ENCODE measurements around the genes MUC20 and ZDHHC19.

GRCh38 chr3:195195194-195195823, 75.7 kb downstream of the XXYLT1 start:
- PRO-cap, 2 experiments: no peak in any of the 2 experiments

DNA sequence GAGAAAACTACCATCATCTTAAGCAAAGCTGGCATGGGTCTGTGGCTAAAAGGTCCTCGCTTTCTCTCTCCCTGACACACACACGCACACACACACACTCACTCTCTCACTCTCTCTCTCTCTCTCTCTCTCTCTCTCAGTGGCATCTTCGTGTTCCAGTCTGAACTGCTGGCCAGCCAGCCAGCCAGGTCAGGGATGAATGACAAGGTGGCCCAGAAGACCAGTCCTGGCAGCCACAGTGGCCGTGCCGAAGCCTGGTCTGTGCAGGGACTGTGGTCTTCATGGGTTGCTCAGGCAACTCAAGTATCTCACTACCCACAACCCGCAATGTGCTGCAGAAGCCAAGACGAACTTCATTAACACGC, 66.6 kb downstream of the XXYLT1 start:
- PRO-cap, 2 experiments: no peak in any of the 2 experiments

GRCh38 chr3:195209451-195210671, 61.1 kb downstream of the XXYLT1 start:
- PRO-cap, 2 experiments: peak in 2 of 2 experiments; most common minus-strand start chr3:195209896 (in 2)

DNA sequence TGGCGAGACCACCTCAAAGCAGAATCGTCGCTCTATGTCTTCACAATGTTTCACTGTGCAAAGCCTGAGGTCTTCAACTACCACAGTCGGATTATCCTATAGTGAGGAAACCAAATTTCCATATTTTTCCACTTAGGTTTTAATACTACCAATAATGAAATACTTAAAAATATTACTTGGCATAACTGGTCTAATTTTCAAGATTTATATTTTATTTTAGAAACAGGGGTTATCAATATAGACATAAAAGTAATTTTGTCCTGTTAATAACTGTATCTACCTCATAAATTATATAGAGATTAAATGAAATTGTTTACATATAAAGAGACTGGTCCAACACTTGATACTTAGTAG, 36.2 kb upstream of the XXYLT1 start:
- PRO-cap, 2 experiments: no peak in any of the 2 experiments

- PRO-cap, 2 experiments: no peak in any of the 2 experiments
These were observed 24.6 kb downstream of the ACAP2 start for GRCh38 chr3:195418056-195418870.

GRCh38 chr3:195446136-195446774, 3.4 kb upstream of the ACAP2 start:
- PRO-cap, 2 experiments: no peak in any of the 2 experiments

- PRO-cap, 2 experiments: no peak in any of the 2 experiments
These were observed 2.7 kb downstream of the PPP1R2 start for GRCh38 chr3:195540393-195540856.

DNA sequence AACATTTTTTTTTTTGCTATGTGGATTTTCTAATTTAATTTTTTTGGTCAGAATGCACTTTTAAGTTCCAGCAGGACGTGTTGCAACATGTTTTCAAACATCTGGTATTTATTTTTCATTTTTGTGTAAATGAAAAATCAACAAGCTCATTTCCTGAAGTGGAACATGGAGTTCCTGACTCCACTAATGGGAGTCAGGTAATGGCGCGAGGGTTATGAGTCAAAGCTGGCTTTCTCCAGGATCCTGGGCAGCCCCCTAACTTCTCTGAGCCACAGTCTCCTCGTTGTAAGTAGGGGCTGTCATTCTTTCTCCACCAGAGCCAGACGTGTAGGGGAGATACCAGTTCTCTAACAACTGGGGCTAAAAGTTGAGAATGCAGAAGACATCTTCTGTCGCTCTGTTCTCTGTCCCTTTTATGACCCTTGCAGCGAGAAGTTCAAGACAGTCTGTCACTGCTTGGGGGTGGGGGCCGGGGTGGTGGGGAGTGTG, 554 bp upstream of the APOD start:
- PRO-cap, 2 experiments: no peak in any of the 2 experiments

DNA sequence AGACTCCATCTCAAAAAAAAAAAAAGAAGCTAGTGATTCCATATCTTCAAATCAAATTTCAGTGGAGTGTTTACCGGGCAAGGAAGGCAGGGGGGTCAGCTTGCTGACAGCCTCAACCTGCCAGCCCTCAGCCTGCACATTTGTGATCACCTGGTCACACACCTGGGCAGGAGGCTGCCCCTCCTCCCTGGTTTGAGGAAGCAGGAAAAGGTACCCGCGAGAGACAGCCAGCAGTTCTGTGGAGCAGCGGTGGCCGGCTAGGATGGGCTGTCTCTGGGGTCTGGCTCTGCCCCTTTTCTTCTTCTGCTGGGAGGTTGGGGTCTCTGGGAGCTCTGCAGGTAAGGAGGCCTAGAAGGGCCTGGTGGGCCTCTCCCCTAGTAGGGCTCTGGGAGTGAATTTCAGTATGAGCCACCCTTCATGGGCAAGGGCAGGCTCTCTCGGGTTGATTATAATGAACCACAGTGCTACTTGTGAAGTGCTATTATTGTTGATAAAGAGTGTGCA, at the start of gene MUC20:
TSS of gene MUC20 (plus strand) at position 233 of the 504 bp plus-strand sequence.
- PRO-cap, 2 experiments: no peak in any of the 2 experiments

DNA sequence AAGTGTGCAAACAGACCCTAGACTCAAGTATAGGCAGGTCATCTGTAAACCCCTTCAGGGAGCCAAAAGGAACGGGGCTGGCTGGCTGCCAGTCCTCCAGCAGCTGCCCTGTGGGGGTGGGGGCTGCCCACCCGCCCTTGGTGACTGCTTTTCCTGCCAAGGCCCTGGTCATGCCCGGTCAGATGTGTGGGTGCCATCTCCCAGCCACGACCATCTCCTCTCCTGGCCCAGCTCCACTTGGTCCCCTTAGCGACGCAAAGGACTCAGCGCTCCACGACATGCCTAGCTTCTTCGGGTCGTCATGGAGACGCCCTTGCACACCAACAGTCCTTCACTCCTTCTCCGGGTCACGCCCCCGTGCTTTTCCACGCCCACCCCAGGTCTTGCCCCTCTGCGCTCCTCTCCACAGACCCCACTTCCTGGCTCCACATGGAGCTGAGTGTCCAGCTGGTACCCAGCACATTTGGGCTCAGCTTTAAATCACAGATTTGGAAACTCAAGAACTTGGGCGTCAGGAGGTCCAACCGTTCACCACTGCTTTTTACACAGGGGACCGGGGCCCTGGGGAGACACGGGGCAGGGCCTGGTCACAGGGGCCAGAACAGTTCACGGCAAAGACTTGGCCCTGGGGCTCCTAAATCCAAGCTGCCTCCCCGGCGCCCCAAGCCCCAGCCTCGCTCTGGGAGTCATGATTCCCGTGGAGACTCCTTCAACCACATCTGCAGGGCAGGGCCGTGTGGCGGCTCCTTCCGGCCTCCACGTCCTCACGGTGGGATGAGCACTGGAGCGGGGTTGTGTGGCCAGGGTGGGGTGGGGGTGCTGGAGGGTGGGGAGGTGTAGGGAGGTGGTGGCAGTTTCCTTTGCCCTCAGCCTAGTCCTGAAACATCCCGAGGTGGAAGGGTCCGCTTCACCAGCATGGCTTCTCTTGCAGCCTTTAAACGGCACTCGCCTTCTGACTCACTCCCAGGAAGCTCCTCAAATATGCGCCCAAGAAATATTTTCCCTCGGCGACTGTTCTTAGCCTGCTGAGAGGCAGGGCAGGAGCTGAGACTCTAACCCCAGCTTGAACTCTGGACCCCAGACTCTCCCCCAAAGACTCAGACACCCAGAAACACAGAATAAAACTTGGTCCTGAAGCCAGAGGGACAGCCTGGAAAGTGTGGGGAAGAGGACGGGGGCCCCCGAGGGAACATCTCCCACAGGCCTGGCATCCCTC, 2.0 kb downstream of the MUC4 start:
- PRO-cap, 2 experiments: no peak in any of the 2 experiments

- PRO-cap, 2 experiments: peak in 1 of 2 experiments; most common plus-strand start chr3:195874231 (in 1); most common minus-strand start chr3:195874196 (in 1)
These were observed 34.3 kb downstream of the TNK2 start for GRCh38 chr3:195874034-195874407.

DNA sequence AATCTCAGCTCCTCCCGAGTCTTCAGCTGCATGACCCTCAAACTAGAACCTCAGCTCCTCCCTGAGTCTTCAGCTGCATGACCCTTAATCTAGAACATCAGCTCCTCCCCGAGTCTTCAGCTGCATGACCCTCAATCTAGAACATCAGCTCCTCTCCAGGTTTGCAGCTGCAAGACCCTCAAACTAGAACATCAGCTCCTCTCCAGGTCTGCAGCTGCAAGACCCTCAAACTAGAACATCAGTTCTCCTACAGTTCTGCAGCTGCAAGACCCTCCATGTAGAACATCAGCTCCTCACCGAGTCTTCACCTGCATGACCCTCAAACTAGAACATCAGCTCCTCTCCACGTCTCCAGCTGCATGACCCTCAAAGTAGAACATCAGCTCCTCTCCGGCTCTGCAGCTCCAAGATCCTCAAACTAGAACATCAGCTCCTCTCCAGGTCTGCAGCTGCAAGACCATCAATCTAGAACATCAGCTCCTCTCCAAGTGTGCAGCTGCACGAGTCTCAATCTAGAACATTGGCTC, 34.4 kb upstream of the TNK2 start:
- PRO-cap, 2 experiments: no peak in any of the 2 experiments

GRCh38 chr3:195960713-195961401, 52.5 kb upstream of the TNK2 start:
- PRO-cap, 2 experiments: no peak in any of the 2 experiments

- PRO-cap, 2 experiments: no peak in any of the 2 experiments
These were observed 56.9 kb upstream of the TNK2 start for GRCh38 chr3:195965067-195965750.

- PRO-cap, 2 experiments: no peak in any of the 2 experiments
These were observed 36.6 kb downstream of the TFRC start for GRCh38 chr3:196045129-196045884.

DNA sequence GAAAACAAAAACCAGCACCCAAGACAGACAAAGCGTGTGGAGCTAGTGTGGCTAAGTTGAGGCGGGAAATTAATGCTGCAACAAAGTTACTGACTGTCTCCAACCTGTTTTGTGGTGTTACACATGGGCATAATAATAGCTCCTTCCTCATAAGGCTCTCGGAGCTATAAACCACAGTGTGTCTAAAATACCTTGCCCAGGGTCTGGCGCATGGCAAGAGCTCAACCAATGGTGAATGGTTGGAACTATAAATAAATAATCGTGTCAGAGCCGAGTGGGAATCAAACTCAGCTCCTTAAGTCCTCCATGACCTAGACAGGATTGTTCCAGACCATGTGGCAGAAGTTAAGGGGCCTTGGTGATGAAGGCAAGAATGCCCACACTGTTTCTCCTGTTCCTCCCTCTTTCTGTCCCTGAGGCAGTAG, 36.0 kb upstream of the TFRC start:
- PRO-cap, 2 experiments: peak in 1 of 2 experiments; most common plus-strand start position 324 of the sequence (in 1); most common minus-strand start position 74 of the sequence (in 1)

DNA sequence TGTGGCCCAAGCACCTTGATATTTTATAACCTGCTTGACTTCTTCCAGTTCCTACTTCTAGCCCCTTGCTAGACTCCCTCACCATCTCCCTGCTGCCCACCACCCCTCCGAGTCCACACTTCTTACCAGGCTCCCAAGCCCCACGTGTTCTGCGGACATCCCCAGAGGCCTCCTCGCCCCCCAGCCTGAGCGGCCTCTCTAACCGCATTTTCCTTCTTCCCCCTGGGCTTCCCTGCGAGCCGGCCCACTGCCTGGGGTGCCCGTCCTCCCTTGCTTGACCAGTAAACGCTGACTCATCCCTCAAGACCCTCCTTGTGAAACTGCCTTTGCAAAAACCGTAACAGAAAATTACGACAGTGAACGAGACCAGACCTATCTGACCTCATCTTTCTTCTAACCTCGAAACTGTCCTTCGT, 41.1 kb upstream of the TFRC start:
- PRO-cap, 2 experiments: no peak in any of the 2 experiments

GRCh38 chr3:196210946-196211666, at the start of gene ZDHHC19:
Gene ZDHHC19 (minus strand): TSS chr3:196211400.
- PRO-cap, 2 experiments: no peak in any of the 2 experiments

- PRO-cap, 2 experiments: no peak in any of the 2 experiments
These were observed 1.6 kb upstream of the TM4SF19 start for GRCh38 chr3:196339829-196340182.

- PRO-cap, 2 experiments: no peak in any of the 2 experiments
These were observed 13.7 kb upstream of the TM4SF19 start for GRCh38 chr3:196351664-196352419.

All from psoas muscle (tissue), 2 donors.